ENCODE results near the gene TMEM121B.

GRCh38 chr22:11824920-11825531 lies 3703.0 kb upstream of the OR11H1 start:
- RRBS: no CpG with 5 or more reads among the region's 41 CpGs

DNA sequence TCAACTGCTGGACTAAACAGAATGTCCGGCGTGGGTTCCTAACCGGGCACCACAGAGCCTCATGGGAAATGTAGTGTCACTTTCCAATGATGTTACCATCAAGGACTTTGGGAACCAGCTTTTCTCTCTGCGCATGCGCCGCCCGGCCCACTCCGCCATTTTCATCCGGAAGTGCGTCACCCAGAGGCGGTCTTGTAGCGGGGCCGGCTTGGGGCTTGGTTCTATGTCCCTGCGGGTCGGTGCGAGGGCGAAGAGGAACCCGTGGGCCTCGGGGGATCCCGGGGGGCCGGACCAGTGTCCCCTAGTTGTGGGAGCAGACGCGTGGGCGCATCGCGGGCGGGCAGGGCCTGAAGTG lies 3430.3 kb upstream of the OR11H1 start:
- RRBS: no CpG with 5 or more reads among the region's 27 CpGs

DNA sequence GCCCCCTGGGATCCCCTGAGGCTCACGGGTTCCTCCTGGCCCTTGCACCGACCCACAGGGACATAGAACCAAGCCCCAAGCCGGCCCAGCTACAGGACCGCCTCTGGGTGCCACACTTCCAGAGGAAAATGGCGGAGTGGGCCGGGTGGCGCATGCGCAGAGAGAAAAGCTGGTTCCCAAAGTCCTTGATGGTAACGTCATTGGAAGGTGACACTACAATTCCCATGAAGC lies 2712.4 kb upstream of the OR11H1 start:
- RRBS: no CpG with 5 or more reads among the region's 9 CpGs

GRCh38 chr22:16581876-16582135 lies 10.8 kb downstream of the CCT8L2 start:
- RRBS: no CpG with 5 or more reads among the region's 1 CpG

DNA sequence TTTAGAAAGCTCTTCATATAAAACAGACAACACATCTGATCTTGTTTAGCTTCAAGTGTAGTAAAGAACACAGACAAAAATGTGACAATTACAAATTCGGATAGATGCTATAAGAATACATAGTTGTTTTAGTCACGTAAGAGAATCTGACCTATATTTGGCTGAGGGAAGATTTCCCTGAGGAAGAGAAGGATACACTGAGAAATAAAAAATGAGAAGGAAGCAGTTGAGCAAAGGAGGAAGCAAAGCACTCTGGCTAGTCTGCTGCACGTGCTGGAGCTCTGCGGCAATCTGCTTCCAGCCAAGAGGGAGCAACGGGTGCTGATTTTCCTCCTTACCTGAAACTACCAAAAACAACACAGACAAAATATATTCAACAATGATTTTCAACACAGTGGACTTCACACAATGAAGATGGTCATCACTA lies 87.0 kb upstream of the CCT8L2 start:
- RRBS: no CpG with 5 or more reads among the region's 5 CpGs

DNA sequence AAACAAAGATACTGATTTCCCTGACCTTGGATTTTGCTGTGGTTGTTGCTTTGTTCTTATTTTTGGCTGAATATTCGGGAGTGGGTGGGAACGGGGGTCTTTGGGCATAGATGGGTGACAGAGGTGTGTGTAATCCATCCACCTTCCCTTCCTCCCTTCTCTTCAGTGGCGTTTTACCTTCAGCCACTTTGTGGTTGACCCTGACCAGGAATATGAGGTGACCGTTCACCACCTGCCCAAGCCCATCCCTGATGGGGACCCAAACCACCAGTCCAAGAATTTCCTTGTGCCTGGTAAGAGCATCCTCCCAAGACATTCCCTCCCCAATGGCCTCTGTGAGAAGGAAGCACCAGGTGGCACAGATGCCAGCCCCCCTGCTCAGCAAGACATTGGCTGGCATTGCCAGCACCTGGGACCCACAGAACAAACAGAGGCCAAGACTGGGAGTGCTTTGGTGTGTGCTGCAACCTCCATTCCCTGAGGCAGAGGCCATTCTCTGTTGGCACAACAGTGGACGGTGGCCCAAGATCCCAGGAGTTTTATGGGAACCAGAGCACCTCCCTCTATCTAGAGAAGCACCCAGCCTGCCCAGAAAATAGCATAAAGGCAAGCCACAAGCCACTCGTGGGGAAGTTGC lies 15.5 kb downstream of the IL17RA start:
- RRBS: no CpG with 5 or more reads among the region's 6 CpGs

DNA sequence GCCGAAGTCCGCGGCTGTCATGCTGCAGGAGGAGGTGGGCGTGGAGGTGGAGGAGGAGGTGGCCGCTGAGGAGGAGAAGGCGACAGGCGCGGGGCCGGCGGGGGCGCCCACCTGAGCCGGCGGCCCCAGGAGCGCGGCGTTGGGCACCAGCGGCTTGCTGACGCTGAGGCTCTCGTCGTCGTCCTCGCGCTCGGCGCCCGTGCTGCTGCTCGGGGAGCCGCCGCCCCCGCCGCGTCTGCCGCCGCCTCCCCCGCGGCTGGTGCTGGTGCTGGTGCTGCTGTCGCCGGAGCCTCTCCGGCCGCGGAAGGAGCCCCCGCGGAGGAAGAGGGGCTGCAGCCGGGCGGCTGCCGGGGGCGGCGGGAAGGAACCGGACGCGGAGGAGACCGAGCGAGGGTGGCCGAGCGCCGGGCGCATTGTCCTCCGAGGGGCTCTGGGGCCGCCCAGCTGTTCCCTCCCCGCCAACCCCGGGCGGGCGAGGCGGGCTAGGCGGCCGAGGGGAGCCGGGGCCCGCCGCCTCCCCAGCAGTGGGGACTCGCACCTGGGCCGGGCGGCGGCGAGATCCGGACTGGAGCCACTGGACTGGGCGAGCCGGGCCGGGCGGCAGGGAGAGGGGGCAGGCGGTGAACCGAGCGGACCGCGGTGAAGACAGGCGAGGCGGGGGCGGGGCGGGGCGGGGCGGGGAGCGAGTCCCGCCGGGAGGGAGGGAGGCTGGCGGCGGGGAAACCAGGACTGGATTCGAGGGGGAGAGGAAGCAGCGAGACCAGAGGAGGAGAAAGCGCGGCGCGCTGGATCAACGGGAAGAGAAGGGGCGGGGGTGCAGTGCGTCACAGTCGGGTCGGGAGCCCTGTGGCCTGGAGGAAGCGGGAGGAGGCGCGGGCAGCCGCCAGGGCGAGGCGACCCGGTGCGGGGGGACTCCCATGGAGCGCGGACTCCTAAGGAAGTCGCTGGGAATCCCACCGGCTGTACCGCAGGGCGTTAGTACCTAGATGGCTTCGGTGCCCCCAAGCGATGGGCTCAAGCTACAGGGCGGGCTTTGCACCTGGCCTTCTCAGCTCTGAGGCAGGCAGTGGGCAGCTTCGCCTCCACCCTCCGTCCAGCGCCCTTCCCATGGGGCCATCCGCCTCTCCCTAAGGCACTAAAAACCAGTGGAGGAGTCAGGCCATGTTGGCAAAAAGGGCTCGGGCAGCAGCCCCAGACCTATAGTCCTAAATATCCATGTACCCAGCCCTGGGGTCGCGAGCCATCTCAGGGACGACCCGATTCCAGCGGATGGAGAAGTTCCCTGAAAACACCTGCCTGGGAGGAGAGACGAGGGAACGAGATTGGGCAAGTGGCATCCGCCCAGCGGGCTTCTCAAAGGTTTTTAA lies at the start of gene TMEM121B:
Gene TMEM121B (minus strand): TSS at position 647 of the 1,367 bp plus-strand sequence.
- RRBS: 1% methylated on average over 35 of the region's 137 CpGs

DNA sequence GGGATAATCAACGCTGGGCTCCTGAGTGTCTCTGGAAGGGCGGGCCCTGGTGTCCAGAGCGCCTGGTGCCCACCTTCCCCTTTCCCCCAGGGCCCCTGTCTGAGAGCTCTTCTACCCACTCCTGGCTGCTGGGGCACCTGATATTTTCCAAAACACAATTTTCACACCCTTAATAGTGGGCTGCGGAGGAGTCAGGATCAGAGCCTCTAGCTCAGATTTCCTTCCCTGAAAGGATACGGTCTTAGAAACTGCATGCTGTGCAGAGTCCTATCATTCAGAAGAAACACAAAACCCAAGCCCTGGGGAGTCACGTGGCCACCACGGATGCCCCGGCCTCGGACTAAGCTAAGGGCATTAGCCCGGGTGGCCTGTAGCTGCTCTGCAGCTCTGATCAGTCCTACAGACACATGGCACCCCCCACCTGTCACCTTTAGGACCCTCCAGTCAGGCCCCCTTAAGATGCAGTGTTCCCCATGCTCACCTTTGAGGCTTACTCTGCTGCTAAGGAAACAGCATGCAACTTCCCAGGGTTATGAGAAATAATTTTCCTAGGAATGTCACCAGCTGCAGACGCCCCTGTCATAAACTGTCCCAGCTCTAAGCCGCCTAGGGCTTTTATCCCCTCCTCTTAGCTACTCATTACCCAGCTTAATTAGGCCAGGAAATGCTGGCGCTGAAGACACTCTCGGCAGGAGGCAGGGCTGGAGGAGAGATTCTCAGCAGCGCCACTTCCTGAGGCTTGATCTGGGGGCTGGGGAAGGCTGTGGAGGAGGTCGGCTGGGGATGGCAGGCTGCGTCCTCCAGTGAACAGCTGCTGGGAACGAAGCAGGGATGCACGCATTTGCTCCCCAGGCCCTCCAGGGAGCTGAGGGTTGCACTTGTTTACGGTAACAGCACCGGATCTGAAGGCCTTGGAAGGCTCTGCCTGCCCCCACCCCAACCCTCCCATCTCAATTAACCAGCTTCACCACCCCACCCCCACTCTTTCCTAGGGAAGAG lies 47.1 kb upstream of the ADA2 start:
- RRBS: no CpG with 5 or more reads among the region's 21 CpGs

GRCh38 chr22:17570629-17571648 lies 7.6 kb downstream of the SLC25A18 start:
- RRBS: no CpG with 5 or more reads among the region's 26 CpGs

GRCh38 chr22:17733294-17734261 lies 40.7 kb downstream of the BID start:
- RRBS: no CpG with 5 or more reads among the region's 13 CpGs

DNA sequence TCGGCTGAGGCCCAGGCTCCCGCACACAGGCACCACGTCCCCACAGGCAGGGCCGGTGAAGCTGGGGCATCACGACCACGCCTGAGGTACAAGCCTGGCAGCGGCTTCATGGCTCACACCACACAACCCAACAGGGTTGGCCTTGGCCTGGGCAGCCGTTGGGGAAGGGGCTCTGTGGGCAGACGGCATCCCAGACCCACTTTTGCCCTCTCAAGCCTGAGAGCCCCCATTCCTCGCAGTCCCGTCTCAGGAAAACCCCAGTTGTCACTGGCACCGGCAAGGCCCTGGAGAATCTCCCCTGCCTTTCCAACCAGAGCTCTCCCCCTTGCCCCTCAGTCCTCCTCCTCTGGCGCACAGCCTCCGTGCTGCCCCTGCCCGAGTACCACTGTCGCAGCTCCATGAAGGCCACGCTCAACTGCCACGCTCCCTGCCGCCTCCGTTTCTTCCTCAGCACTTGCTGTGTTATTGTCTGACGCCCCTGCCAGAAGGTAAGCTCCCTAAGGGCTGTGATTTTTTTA lies 34.5 kb downstream of the BID start:
- RRBS: 96% methylated on average over 4 of the region's 21 CpGs

GRCh38 chr22:17769053-17769252 lies 5.3 kb downstream of the BID start:
- RRBS: no CpG with 5 or more reads among the region's 3 CpGs

GRCh38 chr22:17776959-17778301 lies 3.2 kb upstream of the BID start:
- RRBS: 72% methylated on average over 10 of the region's 40 CpGs

DNA sequence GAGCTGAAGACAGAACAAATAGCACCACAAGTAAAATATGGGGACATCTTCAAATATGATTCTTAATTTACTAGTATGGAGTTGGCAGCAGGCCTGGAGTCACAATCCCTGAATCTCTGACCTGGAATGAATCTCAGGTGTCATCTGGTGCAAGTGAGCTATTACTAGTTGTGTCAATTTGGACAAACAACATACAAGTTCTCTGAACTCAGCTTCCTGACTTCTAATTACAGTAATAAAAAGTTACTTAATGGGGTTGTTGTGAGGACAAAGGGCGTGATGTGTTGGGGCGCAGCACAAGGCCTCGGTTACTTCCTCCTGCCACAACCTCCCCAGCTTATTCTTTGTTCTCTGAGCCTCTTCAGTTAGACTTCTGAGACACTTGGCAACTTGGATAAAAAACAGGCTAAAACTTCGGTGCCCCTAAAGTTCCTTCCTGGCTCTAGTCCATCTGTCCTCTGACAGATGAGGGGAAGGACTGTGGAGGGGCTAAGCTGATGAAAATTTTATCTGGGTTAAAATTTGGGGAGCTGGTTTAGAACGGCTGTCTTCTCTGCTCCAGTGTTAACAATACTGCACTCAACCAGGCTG lies 95.4 kb upstream of the BID start:
- RRBS: no CpG with 5 or more reads among the region's 5 CpGs

DNA sequence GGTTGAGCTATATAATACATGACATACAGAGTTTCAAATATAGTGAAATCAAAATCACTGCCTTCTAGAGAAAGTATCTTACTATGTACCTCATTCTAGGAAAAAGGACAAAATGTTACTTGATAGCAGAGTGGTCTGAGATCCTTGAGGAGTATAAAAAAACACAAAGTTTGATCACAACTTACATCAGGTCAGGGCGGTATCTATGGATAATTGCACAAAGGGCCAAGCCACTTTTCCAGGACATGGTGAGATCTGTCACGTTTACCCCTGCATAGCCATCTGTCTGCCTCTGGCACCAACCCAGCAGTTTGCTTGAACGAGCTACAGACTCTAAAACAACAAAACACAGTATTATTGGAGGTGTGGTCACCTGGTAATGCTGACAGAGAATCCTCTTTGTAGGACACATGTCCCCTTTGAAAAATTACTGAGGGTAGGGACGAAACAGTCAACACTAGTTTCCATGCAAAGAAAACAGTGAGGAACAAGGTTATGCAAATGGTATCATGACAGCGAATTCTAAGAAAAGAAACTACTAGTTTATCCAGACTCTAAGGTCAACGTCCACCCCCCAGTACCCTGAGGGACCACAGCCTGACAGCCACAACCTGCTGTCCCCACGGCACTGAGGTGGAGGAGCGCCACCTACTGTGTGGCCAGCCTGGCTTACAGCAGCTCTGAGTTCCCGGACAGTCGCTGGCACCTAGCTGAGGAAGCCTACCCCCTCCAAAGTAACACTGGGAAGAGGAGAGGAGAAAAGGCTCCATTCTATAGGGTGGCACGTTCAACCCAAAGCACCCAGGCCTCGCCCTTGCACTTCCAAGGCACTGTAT lies 117.2 kb upstream of the BID start:
- RRBS: no CpG with 5 or more reads among the region's 12 CpGs

- RRBS: no CpG with 5 or more reads among the region's 17 CpGs
Measured at GRCh38 chr22:17901581-17902424, 122.6 kb downstream of the MICAL3 start.

DNA sequence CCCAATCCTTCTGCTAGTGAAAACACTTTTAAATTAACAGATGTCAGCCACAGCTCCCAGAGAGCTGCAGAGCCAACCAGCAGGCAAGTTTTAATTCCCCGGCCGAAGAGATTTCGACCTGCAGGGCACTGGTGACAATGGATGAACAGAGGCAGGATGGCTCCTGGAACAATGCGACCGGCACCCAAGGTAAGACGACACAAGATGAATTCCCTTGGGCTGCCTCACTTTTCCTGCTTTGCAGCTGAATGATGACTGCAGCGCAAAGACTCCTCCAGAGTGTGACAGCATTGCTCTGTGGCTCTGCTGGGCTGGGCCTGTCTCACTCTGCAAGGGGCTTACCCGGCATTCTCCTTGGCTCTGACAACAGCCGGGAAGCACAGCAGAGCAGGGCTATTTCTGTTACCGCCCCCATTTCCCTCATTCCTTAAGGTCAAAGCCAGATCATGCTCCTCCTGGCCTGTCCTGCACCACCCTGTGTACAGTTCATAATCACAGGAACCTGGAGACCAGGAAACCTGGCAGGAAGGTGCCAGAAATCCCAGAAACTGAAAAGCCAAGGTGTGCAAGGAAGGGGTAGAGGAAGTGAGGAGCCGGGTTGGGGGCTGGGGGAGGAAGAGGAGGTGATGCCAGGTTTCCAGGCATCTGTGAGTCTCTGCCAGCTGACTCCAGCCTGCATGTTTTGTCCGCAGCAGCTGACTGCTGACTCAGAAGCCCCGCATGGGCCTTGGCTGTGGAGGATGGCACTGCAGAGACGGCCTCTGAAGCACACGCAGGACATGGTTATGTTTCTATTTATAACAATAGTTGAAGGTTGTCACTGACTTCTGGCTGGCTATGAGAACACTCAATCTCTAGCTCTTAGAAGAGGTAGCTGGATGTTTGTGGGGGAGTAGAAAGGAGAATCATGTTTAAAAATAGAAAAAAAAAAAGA lies 113.7 kb downstream of the MICAL3 start:
- RRBS: 18% methylated on average over 5 of the region's 15 CpGs

DNA sequence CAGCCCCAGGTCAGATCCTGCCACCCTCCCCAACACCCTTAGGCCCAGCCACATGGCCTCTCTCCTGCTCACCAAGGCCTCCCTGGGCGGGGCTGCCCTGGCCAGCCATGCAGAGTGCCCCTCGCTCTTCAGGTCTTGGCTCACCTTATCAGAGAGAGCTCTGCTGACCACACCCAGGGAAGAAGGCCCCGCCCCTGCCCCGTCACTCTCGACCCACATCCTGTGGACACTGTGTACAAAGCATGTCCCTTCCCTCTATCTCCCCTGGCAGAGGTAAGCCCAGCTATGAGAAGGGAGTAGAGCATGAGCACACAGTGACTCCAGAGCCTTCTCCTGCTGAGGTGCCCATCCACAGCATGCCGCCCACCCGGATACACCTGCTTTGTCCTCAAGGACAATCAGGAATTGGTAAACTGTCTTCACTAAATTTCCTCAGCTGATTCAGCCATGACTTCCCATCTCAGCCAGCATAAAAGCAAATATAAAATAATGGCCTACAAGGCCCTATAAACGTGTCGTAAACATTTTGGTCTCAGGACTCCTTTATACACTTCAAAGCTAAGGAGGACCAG lies 106.6 kb downstream of the MICAL3 start:
- RRBS: no CpG with 5 or more reads among the region's 9 CpGs

GRCh38 chr22:17919970-17921096 lies 104.0 kb downstream of the MICAL3 start:
- RRBS: 8% methylated on average over 4 of the region's 23 CpGs

GRCh38 chr22:17943477-17944243 lies 80.7 kb downstream of the MICAL3 start:
- RRBS: no CpG with 5 or more reads among the region's 6 CpGs

Data from skeletal muscle cell (primary cell).